UCH-1 (cell line): ENCODE measurements around a stretch of chr12.

DNA sequence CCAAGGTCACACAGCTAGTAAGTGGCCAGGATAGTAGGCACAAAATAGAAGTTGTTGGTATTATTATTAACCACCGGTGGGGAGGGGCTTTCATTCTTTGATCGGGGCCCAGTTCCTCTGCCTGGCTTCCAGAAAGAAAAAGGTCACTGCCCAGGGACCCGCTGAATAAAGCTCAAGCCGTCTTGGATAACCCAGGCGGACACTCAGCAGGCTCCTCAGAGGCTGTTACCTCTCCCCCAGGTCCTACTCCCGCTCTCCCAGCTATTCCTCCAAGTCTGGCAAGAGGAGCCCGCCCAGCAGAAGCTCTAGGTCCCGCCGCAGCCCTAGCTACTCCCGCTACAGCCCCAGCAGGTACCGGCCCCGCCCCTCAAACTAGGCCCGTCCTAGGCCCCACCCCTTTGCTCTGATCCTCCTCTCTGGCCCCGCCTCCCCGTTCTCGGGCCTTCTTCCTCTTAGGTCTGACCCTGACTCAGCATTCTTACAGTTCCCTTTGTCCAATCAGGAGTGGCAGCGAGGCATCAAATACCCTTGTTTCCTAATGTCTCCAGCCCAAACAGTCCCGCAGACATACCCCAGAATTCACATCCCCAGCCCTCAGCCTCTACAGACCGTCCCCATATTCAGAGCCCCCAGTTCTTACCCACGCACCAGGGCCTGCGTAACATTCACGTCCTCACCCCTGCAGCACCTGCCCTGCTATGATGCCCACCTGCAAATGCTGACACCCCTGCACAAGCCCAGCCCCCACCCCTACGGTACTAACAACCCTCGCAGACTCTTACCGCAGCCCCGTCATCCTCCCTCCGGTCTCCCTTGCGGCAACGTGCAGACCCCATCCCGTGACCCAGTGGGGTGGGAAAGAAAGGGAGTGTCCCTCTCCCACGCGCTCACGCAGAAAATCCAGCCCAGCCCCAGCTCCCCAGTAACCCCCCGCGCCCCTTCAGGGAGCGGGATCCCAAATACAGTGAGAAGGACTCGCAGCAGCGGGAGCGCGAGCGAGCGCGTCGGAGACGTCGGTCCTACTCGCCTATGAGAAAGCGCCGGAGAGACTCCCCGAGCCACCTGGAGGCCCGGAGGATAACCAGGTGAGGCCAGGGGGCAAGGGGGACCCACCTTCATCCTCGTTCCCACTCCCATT, 25.1 kb upstream of the HSPB8 start:
- RRBS: no CpG with 5 or more reads among the region's 52 CpGs

DNA sequence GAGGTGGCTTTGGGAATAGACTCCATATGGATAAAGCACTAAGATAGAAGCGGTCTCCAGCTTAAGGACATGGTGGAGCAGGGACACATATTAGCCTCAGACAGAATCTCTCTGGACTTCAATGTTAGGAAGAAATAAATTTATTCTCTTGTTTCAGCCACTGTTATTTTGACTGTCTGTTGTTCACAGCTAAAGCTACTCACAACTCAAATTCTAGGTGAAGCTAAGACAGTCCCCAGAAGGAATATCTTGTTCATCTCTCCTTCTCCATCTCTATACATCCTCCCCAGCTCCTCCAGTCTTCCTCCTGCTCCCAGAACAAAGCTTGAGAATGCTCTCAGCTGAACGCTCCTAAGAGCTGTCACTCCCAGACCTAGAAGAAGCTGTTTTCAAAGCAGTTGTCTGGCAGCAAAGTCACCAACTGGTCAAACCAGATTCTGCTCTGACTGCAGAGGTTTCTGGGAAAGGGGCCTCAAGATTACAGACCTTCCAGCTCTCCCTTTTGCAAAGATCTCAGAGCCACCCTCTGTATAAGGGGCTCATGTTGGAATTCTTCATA, 9.7 kb upstream of the HSPB8 start:
- RRBS: no CpG with 5 or more reads among the region's 2 CpGs

DNA sequence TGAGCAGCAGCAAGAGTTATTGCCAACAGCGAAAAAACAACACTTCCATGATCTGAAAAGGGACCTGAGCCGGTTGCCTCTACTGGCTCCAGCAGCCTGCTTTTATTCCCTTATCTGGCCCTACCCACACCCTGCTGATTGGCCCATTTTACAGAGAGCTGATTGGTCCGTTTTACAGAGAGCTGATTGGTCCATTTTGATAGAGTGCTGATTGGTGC, 62.6 kb downstream of the CCDC60 start:
- RRBS: no CpG with 5 or more reads among the region's 3 CpGs

DNA sequence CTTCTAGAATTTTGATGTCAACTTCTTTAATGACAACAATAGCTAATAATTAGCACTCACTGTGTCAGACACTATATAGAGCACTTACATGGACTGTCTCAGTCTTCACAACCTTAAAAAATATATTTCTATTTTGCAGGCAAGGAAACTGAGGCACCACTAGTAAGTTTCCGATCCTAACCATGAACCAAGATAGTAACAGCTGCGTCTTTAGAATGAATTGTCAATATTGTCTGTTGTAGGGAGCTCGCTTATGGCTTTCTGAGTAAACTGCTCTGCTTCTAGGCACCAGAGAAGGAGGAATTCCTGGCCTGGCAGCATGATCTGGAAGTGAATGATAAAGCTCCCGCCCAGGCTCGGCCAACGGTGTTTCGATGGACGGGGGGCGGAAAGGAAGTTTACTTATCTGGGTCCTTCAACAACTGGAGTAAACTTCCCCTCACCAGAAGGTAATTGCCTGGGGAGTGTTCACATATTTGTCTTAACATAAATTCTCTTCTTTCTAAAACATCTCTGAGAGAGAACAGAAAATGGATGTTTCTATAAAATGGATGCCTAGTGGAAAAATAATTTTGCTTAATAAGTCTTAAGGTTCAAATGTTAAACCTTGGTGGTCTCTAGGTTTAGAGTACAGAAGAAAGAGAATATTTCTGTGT, 4.2 kb downstream of the PRKAB1 start:
- RRBS: no CpG with 5 or more reads among the region's 9 CpGs

GRCh38 chr12:119686377-119686802, 18.5 kb downstream of the PRKAB1 start:
- RRBS: no CpG with 5 or more reads among the region's 13 CpGs

DNA sequence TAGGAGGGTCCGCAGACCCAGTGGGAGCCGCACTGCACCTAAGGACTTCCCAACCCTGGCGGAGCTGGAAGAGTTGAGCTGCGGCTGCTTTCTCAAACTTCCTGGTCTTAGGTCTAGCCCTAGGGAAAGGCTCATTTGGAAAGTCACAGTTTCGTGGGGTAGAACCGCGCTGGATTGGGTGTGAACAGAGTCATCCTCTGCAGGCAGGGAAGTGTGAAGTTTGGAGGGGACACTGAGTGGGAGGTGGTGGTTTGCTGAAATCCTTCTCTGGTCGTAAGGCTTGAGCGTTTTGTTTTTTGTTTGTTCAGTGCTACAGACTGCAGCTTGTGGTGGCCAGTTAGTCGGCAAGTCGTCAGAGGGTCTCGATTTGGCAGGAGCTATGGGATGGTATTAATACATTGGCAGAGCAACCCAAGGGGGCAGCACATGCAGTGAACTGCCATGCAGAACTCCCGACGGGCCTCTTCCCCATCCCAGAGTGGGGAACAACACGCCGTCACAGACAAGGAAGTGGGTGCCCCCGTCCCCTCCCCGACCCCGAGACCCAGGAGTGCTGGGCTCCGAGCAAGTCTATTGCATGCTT, 19.0 kb downstream of the PRKAB1 start:
- RRBS: no CpG with 5 or more reads among the region's 20 CpGs

GRCh38 chr12:119718553-119719309, 50.8 kb downstream of the PRKAB1 start:
- RRBS: no CpG with 5 or more reads among the region's 15 CpGs

- RRBS: no CpG with 5 or more reads among the region's 7 CpGs
These were observed 8.2 kb downstream of the CIT start for GRCh38 chr12:119868816-119869434.

DNA sequence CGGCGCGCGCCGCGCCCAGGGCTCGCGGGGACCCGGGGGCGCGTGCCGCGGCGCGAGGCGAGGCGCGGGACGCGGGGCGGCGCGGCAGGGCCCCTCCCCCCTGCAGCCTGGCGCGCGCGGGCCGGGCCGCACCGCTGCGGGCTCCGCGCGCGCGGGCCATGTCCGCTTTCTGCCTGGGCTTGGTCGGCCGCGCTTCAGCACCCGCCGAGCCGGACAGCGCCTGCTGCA, 589 bp downstream of the BICDL1 start:
- RRBS: 2% methylated on average over 30 of the region's 44 CpGs

DNA sequence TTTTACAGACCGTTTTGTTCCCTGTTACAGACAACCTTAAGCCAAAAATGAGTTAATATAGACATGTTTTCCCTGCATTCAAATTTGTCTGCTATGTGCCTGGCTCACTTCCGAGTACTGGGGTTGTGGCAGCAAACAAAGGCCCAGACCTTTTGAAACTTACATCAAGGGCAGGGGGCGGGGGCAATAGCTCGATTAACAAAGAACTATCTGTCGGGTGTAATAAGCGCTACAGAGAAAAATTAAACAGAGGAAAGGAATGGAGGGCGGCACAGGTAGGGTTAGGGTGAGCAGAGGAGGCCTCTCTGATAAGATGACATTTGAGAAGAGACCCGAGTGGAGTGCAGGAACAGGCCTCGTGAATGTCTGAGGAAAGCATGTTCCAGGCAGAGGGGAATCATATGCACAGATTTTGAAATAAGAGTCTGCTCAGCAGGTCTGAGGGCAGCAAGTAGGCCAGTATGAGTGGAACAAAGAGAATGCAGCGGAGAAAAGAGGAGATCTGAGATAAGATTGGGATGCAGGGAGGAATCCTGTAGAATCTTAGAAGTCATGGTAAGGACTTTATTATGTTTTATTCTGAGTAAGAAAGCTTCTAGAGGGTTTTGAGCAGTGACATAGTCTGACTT, 52.4 kb downstream of the BICDL1 start:
- RRBS: no CpG with 5 or more reads among the region's 10 CpGs

- RRBS: no CpG with 5 or more reads among the region's 5 CpGs
These were observed 7.8 kb upstream of the RAB35 start for GRCh38 chr12:120124267-120124776.

- RRBS: no CpG with 5 or more reads among the region's 6 CpGs
These were observed 23.6 kb upstream of the RAB35 start for GRCh38 chr12:120140149-120140572.

GRCh38 chr12:120161771-120162293, 32.7 kb downstream of the GCN1 start:
- RRBS: no CpG with 5 or more reads among the region's 12 CpGs

GRCh38 chr12:120207186-120207830, 6.4 kb upstream of the RPLP0 start:
- RRBS: no CpG with 5 or more reads among the region's 15 CpGs

- RRBS: 94% methylated on average over 8 of the region's 30 CpGs
These were observed 16.1 kb upstream of the RPLP0 start for GRCh38 chr12:120216820-120217541.

DNA sequence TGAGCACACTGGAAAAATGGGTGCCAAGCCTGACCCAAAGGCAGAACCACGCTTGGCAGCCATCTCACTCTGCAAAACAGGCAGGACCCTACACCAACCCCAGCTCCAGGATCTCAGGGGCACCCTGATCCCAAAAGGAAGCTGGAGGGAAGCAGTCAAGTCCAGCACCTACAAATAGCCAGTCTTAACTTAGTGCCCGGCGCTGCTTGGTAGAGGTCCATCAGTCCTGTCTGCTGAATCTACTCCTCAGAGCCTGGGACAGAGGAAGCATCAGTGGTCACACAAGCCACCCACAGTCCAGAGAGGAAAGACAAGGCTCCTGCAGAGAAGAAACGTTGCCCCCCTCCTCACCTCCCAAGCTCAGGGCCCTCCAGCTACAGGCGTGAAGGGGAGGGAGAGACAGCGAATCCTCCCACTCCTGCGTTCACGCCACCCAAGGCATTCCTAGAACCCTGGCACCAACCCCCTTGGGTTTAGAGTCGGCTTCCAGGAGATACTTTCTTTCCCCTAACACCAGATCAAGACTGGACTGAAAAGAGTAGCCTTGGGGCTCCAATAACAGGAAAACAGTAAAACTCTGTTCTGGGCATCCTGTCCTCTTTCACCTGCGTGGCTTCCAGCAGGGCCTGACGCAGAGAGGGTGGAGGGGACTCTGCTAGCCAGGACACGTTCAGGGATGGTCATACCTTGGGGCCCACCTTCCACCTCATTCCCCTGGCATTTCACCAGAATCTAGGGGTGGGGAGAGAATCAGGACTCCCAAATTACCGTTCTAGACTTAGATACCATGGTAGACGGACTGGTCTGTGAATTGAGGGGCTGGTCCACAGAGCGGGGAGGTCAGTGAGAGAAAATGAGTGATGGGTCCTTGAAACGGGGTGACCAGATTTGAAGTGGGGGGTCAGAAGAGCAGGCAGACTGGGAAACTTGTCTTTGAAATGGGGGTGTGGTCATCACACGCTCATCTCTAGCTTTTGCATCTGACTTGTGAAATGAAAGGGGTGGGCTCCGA, 1.2 kb downstream of the PXN start:
- RRBS: no CpG with 5 or more reads among the region's 18 CpGs

DNA sequence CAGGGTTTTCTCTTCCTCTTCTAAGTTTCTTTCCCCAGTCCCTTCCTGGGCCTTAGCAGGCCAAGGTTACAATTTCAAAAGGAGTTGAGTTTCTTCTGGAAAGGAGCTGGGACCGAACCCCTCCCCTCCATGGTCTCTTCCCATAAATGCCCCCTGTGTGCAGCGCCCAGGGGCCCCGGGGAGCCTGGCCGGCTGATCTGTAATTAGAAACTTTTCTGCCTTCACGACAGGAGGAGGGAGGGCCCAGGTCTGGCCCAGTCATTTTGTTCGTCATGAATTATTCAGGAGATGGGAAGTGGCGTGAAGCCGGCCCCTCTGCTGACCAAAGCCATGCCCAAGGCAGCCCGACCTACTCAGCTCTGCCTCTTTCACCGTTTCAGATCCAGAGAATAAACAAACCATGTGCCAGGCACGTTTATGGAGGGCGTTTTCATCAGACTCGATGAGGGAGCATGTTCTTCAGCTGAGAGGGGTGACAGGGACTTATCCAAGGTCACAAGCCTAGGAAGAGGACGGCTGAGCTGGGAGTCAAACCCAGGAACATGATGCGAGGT, 33.3 kb upstream of the MSI1 start:
- RRBS: no CpG with 5 or more reads among the region's 15 CpGs

DNA sequence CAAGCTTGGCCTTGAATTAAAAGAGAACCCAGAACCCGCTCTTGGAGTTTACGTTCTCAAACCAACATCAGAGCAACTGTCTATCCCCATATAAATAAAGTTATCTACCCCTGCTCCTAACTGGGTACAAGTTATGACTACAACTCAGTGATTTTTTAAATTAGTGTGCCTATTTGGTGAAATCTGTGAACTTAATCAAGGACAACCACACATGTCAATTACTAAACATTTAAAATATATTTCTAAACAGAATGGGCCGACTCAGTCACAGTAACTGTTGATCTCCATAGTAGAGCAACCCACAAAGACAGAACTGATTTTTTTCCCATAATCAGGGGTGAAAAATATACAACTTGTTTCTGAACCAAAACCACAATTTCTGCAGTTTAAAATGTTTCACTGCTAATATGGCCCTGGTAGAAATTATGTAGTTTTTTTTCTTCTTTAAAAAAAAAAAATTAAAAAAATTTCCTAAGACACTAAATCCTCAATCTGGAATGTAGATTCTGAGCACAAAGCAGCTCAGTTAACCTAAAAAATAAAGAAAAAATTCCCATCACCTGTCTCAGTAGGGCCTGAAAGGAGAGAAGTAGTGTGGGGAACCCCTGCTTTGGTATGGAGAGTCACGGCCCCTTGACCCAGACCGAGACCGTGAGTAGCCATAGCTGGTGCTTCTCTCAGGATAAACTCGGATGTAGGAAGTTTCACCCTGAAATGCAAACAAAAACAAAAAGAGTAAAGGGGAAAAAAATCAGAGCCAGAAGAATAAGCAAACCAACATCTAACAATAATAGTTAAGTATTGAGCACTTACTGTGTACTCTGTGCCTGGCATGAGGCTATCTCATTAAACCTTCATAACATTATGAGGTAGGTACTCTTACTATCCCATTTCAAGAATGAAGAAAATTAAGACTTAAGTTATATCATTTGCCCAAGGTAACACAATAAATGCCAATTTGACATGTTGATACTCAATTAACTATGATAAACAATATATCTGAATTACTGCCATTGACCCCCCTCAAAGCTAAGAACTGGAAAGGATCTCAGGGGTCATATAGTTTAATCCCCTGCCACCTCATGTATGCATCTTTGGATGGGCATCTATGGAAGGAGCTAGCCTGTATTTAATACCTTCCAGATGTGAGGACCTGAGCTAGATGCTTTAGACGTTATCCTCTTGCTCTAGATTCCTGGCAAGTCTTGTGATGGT, 7.7 kb downstream of the SRSF9 start:
- RRBS: no CpG with 5 or more reads among the region's 8 CpGs

GRCh38 chr12:120463513-120464559, 5.7 kb downstream of the SRSF9 start:
- RRBS: no CpG with 5 or more reads among the region's 7 CpGs

GRCh38 chr12:120496526-120497448, 874 bp downstream of the DYNLL1 start:
- RRBS: 4% methylated on average over 8 of the region's 41 CpGs